Right atrium auricular region (tissue), 2 donors: ENCODE data around the genes FAM161A and WDPCP.

DNA sequence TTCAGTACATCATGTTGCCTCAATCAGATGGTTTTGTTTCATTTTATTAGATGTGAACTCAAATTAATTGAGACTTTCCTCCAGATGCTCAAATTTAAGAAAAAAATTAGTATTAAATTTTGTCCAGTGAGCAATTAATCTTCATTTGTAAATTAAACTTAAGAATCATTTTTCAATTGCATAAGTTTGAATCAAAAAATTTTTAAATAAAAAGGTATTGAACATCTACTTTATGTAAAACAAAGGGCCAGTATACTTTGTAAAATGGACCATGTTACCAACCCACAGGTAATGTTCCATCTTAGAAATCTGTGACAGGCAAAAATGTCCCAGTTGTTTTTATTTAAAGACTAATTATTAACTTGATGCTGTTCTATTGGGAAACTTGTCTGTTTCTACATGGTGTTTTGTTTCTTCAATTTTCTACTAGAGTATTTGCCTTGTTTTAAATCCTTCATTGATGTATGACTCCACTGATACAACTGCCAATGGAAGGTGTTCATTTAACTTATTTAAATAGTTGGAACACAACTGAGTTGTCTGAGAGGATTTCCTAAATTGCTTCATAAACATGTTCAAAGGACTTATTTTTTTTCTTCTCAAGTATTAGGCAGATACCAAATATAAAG, 151.8 kb upstream of the XPO1 start:
- PRO-cap = no peak
- RAMPAGE, long total RNA, 2 experiments = no peak in any of the 2 experiments

GRCh38 chr2:61853626-61854335, at the start of gene FAM161A:
TSS of gene FAM161A (minus strand) at chr2:61854060.
- PRO-cap = no peak
- RAMPAGE, long total RNA, 2 experiments = start-site peak on the minus strand in 1 of 2 experiments, at chr2:61854021-61854039 at its widest, 21 reads per replicate

DNA sequence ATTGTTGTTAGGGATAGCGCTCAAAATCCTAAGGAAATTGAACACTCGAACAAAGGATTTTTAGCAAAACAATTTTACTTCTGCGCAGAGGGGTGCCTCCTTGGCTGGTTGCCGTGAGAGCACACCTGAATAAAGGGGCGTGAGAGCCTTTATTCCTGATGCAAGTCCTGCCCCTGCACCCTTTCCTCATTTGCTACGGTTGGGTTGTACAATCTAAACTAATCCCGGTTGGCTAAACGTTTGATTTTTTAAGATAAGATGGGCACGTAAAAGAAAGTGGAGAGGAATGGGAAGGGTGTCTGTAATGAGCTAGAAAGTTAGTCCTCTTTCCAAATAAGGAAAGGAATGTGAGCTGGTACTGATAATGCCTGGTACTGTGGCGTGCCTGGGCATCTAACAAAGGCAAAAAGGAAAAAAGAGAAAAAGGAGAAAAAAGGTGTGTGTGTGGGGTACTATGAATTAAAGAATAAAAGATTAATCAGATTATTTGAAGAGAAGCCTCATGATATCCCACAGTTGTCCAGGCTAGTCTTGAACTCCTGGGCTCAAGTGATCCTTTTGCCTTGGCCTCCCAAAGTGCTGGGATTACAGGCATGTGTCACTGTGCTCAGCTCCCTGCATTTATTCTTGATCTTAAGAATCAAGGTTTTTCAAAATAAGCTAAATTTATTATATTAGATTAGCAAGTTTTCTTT, 65.8 kb downstream of the COMMD1 start:
- PRO-cap = no peak
- RAMPAGE, long total RNA, 2 experiments = start-site peak on the minus strand in 1 of 2 experiments, centred at position 130 of the sequence, 58 reads per replicate

DNA sequence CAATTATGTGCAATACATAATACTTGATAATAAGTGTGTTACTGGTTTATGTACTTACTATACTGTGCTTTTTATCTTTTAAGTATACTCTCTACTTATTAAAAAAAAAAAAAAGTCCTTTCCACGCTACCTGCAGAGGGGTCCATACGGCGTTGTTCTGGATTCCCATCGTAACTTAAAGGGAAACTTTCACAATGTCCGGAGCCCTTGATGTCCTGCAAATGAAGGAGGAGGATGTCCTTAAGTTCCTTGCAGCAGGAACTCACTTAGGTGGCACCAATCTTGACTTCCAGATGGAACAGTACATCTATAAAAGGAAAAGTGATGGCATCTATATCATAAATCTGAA, 49.8 kb upstream of the B3GNT2 start:
- PRO-cap = unidirectional peak, plus-strand start at position 131 of the sequence
- RAMPAGE, long total RNA, 2 experiments = no peak in any of the 2 experiments

DNA sequence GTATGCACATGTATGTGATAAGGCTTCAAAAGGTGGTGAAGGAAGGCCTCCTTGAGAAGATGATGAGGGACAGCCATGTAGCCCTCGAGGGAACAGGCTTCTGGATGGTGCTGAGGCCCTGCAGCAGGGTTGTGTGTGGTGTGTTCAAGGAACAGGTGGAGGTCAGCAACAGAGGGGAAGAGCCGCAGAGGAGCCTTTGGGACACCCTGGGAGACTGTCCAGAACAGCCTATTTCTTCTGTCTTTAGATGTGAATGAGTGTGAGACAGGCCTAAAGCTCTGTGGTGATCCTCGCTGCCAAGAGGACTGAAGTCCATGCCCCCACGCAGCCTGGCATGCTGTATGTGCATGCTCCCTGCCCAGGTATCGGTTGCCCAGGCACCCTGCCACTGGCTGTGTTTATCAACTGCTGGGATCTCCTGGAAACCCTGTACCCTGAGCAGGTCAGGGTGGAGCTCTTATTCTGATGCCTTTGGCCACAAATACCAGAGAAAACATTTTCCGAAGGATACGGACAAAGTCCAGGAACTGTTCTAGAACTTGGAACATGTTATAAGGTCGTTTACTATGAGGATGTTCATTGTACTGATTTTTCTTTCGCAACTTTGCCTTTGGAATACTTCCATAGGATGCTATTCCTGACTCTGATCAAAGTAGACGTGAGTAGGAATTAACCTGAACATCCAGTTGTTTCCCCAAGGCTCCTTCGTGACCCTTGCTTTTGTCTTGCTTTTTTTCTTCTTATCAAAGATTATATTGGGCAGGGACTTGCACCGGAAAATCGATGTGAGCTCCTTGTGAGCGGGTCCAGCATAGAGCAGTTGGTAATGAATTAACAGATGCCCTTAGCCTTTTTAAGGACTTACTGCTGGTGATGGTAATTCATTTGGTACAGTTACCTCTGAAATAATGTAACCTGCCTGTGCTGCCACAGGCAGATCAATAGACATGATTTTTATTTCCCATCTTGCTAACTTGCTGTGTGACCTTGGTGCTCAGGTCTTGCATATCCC, 55.3 kb downstream of the TMEM17 start:
- PRO-cap = no peak
- RAMPAGE, long total RNA, 2 experiments = no peak in any of the 2 experiments

DNA sequence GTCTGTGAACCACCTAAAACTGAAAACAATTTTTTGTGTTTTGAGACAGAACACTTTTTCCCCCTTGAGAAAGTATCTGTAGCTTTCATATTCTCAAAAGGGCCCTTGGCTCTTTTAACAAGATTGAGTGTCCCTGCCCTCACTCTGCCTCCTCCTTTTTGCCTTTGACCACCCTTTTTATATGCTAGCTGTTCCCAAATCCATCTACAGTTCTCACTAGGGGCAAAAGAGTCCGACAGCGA, 864 bp upstream of the EHBP1 start:
- PRO-cap = no peak
- RAMPAGE, long total RNA, 2 experiments = no peak in any of the 2 experiments

DNA sequence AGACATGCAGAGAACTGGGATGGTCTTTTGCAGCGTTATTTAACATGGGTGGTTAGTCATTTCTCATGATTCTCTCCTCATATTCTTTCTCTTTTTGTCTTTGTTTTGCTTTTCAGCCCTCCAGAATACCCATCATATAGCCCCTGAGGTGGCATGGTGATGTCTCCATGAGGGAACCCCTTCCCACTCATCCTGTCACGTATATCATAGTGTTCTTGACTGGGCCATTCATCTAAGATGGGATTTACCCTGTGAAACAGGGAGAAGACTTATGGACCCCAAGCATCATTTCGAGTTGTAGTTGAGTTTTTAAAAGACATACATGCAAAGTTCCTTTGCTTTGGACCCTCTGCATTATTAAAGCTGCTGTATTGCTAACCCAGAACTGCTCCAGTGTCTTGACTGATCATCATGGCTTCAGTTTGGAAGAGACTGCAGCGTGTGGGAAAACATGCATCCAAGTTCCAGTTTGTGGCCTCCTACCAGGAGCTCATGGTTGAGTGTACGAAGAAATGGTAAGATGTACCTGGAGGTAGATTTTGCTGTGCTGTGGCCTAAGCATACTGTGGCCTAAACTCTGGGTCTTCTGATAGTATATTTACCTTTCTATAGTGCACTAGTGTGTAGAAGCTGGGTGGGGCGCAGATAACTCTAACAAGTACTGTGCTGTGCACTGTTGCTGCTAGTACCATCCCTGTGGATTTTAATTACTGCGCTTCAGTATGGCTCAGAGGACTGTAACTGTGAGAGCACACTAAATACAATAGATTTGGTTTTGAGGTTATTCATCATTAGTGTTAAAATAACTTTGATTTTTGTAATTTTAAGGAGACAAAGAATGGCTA, 1.5 kb downstream of the EHBP1 start:
- PRO-cap = no peak
- RAMPAGE, long total RNA, 2 experiments = no peak in any of the 2 experiments

DNA sequence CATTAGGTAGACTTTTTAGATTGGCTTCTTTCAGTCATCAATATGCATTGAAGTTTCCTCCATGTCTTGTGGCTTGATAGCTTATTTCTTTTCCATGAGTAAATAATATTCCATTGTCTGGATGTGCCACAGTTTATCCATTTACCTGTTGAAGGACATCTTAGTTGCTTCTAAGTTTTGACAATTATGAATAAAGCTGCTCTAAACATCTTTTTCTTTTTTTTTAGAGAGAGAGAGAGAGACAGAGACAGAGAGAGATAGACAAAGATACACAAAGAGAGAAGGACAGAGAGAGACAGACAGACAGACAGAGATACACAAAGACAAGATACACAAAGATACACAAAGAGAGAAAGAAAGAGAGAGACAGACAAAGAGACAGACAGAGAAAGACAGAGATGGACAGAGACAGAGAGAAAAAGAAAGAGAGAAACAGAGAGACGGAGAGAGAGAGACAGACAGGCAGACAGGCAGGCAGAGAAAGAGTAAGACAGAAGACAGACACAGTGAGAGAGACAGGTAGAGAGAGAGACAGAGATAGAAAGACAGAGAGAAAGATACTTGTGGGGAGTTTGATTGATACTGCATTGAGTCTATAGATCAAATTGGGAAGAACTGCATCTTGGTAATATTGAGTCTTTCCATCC, 25.0 kb downstream of the EHBP1 start:
- PRO-cap = no peak
- RAMPAGE, long total RNA, 2 experiments = no peak in any of the 2 experiments

DNA sequence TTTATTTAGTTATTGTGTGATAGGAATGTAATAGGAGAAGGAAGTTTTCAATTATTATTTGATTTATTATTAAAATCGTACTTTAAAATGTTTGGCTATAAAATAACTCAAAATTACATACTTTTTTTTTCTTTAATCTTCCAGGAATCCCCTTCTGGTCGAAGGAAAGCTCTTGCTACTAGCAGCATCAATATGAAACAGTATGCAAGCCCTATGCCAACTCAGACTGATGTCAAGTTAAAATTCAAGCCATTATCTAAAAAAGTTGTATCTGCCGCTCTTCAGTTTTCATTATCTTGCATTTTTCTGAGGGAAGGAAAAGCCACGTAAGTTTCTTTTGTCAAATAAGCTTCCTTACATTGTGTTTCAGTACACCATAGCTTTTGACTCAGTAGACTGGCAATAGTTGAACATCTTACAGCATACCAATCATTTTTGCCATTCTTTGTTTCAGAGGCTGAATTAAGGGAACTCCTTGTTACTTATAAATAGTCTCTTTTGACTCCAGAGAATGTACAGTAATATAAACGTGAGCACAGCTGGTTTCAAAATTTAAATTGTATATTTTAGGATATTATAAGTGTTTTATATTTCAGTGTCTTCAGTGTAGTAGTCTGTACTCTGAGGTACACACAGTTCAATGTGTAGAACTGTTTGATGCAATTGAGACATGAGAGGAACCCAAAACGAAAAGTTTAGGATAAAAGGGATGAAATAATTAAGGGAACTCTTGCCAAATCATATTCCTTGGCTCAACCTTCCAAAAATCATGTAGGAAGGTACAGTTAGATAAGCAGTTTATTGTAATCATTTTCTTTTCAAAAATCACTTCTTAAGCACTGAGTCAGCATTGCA, 120.7 kb downstream of the EHBP1 start:
- PRO-cap = no peak
- RAMPAGE, long total RNA, 2 experiments = start-site peak on the plus strand in 2 of 2 experiments, centred at positions 250 to 424 of the sequence, 9 reads per replicate

- PRO-cap = no peak
- RAMPAGE, long total RNA, 2 experiments = no peak in any of the 2 experiments
These were observed 125.4 kb downstream of the EHBP1 start for GRCh38 chr2:62830844-62831310.

DNA sequence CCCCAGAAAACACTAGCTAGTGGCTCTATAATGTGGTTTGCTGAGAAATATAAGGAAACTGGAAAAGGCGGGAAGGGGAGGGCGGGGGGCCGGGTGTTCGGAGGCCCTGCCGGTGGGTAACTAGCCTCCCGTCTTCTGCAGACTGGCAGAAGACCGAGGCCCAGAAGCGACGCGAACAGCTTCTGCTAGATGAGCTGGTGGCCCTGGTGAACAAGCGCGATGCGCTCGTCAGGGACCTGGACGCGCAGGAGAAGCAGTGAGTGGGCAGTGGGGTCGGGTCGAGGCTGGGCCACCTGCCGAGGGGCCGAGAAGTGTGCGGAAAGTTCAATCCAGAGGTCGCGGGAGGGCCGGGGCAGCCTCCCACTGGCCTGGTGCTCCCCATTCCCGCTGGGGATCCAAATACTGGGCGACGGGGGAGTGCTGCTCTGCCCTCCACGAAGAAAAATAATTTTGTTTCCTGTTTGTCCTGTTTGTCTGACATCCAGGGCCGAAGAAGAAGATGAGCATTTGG, 5.7 kb upstream of the OTX1 start:
- PRO-cap = no peak
- RAMPAGE, long total RNA, 2 experiments = no peak in any of the 2 experiments

GRCh38 chr2:63587802-63588881, at the start of gene WDPCP:
TSS of gene WDPCP (minus strand) at chr2:63588477.
- PRO-cap = unidirectional peak, plus-strand start at chr2:63588103; bidirectional peak, plus-strand start at chr2:63588573, minus-strand start at chr2:63588499; bidirectional peak, plus-strand start at chr2:63588963, minus-strand start at chr2:63588733
- RAMPAGE, long total RNA, 2 experiments = start-site peak on the minus strand in 2 of 2 experiments, at chr2:63588228-63588527 at its widest, 20 to 29 reads per replicate

GRCh38 chr2:63741003-63741548, 100.6 kb upstream of the UGP2 start:
- PRO-cap = no peak
- RAMPAGE, long total RNA, 2 experiments = no peak in any of the 2 experiments

- PRO-cap = no peak
- RAMPAGE, long total RNA, 2 experiments = no peak in any of the 2 experiments
These were observed 29.9 kb downstream of the UGP2 start for GRCh38 chr2:63871546-63872016.

- PRO-cap = no peak
- RAMPAGE, long total RNA, 2 experiments = no peak in any of the 2 experiments
These were observed 83.8 kb downstream of the VPS54 start for GRCh38 chr2:63935370-63935878.

DNA sequence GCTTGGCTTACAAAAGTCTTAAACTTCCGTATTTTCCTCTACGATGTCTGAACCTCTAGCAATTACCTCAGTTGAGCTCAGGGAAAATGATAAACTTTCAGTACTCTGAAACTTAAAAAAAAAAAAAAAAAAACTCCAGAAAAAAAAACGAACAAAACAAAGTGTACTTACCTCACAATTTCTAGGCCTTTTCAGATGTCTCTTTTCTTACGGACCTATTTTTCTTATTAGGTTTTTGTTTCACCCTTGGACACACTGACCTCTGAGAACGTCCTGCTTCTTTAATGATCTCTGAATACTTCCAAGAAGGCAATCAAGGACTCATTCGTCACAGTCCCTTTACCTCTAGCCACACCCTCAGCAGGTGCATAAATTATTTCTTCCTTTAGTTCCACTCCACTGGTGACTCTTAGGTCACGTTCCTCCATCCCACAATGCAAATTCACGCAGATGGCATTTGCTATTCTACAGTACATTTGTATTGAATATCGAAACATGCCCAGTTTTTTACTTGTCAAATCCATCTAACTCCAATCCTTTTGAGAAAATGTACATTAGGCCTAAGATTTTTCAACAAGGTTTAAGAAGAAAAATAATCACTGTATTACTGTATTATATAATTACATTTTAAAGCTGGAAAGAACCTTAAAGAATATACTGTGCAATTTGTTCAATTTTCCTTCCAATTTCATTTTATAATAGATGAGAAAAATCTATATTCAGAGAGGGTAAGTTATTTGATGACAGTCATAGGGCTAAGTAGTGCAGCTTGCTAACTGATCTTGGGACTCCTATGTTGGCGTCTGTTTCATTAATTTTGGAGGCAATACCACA, 21.8 kb downstream of the PELI1 start:
- PRO-cap = no peak
- RAMPAGE, long total RNA, 2 experiments = no peak in any of the 2 experiments

DNA sequence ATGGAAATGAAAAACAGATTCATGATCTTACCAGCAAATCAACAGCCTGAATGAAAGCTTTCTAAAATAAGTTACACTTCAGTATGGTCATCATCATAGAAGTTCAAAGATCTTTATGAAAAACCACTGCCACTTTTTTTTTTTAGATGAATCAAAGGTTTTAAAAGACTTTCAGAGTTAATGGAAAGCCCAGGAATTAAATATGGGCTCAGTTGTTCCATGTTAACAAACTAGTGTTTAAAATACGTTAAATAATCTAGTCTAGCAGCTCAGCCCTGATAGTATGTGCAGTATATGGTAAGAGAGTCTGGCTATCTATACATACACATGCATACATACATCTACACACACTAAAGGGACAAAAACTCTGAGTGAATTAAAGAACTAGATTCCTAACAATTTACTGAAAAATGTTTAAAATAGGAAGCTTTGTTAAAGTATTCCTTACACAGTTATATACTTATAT, 8.1 kb downstream of the PELI1 start:
- PRO-cap = no peak
- RAMPAGE, long total RNA, 2 experiments = no peak in any of the 2 experiments

GRCh38 chr2:64137553-64137832, 6.7 kb downstream of the PELI1 start:
- PRO-cap = no peak
- RAMPAGE, long total RNA, 2 experiments = no peak in any of the 2 experiments

DNA sequence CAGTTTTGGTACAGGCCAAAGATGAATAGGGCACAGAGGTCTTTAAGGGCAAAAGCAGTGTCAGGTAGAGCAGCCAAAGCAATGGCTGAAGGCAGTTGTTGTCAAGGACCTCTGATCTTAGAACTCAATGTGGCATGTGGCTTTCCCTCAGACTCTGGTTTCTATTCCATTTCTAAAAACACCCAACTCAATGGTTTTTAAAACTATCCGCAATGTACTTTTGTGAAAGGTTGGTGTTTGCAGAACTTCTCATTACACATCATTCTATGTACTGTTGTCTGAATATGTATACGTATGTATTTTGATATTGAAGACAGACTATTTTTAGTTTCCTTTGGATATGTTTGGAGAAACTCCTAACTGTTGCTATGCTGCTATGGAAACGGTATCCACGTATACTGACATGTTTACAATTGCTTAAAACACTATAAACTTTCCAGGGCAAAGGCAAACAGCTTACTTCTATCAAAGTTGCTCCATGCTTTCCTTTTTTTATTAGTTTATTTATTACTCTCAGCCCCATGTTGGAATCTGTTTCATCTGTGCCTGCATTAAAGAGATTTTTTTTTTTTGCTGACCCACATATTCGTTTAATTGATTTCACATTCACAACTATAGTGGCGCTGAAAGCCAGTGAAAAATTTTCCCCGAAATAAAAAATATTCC, 58.2 kb upstream of the PELI1 start:
- PRO-cap = no peak
- RAMPAGE, long total RNA, 2 experiments = no peak in any of the 2 experiments

DNA sequence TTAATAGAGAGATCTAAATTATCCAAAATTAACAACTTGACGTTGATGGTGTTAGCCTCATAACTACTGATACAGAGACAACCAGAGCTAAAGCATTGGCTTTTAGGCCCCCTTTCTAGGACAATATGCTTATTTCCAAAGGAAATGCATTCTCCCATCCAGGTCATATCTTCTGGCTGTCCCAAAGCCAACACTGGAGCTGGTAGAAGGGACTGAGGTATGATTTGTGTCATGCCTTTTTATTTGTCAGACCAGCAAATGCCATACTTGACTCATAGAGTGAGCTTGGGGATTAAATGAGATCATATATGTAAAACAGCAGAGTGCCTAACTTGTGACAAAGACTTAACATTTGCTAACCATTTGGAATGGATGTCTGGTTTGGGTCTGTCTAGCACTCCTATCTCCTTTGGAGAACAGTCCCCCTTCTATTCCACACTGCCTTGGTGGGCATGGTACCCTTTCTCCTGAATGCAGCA, 128.6 kb upstream of the LGALSL start:
- PRO-cap = no peak
- RAMPAGE, long total RNA, 2 experiments = no peak in any of the 2 experiments